SJSA1 (cell line): ENCODE measurements around a stretch of chr7.

- RAMPAGE, long total RNA, result no peak
Observed at GRCh38 chr7:28809032-28809633, 149.0 kb downstream of the TRIL start.

DNA sequence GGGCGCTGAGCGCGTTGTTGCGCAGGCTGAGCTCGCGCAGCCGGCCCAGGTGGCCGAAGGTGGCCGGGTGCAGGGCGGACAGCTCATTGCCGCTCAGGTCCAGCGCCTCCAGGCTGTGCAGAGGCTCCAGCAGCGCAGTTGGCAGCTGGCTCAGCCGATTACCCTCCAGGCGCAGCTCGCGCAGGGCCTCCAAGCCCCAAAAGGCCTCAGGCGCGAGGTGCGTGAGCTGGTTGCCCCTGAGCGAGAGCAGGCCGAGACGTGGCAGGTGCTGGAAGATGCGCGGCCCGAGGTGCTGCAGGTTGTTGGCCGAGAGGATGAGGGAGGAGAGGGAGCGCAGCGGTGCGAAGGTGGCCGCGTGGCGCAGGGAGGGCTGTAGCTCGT lies 1.1 kb downstream of the TRIL start:
- RAMPAGE, long total RNA, result no peak

DNA sequence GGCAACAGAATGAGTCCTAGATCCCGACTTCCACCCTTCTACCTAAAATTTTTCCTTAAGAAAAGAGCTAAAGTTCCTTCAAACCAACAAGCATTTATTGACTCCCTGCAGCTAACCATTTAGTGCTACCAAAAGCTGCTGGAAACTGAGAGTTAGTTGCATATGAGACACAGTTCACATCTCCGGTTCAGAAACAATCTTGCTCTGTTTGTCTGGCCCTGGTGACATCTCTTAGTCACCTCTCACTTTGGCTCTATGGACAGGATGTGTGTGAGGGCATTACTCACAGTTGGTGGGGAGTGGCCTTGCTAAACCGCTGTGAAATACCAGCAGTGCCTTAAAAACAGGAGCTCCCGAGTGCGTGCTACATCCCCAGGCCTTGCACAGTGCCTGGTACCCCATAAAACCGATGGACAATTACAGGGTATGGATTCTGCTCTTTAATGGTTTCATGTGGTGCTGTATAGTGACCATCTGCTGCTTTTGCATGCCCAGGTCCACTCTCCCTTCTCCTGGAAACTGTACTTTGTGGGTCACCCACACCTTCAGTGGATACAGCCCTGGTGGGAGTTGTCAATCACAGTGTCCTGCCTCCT lies 77.2 kb upstream of the TRIL start:
- RAMPAGE, long total RNA, result no peak

- RAMPAGE, long total RNA, result no peak
Observed at GRCh38 chr7:29147905-29148159, 1.5 kb upstream of the CPVL start.

GRCh38 chr7:29197379-29198391 lies 3.1 kb downstream of the CHN2 start:
- RAMPAGE, long total RNA, result no peak

GRCh38 chr7:29209330-29210479 lies 15.1 kb downstream of the CHN2 start:
- RAMPAGE, long total RNA, result no peak

- RAMPAGE, long total RNA, result no peak
Observed at GRCh38 chr7:29398262-29398654, 165.4 kb upstream of the PRR15 start.

DNA sequence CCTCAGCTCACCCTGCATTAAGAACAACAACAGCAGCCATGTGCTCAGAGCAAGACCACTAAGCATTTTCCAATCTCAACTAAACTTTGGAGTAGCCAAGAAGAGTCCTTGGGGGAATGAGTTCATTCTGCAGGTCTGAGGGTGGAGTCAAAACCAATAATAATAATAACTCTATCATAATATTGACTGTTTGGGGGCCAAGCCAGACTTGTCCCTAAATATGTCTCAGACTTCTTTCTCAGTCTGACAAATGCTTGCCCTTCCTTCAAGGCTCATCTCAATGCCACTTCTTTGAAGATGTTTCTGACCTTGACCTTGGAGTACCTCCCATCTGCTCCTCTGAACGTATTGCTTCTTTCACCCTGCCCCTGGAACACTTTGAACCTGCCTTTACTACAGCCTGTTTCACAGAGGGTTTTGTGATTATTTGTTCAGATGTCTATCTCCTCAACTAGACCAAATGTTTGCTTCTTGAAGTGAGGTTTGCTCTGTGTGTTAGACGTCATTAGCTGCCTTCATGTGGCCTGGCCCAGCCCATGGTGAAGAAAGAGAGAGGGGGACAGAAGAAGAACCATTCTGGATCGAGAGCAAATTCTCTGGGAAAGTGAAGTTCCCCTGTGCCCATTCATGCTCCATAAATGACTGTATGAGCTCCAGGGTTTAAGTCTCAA lies 107.6 kb upstream of the PRR15 start:
- RAMPAGE, long total RNA, result no peak

DNA sequence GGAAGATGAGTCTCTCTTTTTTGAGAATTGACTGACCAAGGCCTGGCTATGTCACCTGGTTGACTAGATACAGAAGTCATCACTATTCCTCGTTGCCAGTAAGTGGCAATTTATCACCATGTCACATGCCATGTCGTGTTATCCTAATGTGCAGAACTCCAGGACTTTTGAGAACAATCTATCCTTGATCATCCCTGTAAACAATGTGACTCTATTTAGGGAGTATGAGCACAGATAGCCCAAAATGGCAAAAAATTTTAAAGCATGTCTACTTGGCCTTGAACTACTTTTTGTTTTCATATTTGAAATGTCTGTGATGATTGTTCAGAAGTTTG lies 10.6 kb upstream of the WIPF3 start:
- RAMPAGE, long total RNA, result no peak

- RAMPAGE, long total RNA, result no peak
Observed at GRCh38 chr7:29842917-29843549, 36.7 kb downstream of the WIPF3 start.

DNA sequence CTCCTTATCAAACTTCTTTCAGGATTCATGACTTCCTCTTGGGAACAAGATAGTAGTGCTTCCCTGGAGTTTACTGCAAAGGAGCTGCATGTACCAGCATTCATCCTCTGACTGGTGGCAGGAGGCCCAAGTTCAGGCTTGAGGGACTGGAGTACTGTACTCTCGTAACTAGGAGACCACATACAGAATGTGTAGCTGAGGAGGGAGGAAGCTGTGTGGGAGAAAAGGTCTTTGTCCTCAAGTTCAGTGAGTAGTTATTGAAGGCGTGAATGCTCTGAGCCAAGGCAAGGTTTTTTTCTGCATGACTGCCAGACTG lies 12.9 kb downstream of the SCRN1 start:
- RAMPAGE, long total RNA, result no peak

DNA sequence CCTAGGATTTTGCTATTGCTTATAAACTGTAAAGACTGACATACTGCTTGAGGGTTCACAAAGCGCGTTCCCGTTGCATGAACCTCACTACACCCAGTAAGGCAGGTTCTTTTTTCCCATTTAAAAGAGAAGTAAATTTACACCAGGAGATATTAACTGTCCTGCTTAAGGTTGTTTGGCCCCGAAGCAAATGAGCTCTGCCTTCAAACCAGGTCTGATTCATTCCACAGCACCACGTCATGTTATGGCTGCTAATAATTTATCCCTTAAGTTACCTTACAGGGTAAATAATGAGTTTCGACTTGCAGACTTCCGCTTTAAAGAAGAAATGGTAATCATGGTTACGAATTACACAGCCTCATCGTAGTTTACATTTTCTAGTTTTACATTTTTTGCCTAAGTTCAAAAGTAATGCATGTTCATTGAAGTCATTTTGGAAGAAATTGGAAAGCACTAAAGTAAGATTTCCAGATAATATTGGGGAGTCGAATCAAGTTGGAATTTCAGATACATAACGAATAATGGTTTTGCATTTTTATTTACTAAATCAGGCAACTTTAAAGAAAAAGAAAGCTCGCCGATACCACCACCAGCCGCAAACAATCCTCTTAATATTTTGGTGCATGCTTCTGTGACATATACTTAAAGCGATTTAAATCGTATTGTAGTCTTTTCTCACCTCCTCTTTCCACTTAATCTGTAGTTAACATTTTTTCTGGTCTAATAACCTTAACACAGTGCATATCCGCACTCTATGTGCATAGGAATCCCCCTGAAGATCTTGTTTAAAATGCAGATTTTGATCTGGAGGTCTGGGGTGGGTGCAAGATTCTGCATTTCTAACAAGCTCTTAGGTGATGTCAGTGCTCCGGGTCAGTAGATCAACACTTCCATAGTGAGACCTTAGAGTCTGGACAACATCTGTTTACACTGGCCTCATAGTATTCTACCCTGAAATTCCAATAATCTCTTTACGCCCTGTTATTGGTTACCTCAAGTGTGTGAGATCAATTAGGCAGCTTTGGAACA lies 808 bp upstream of the PLEKHA8 start:
- RAMPAGE, long total RNA, result no peak

GRCh38 chr7:30029016-30029535 lies 864 bp downstream of the PLEKHA8 start:
- RAMPAGE, long total RNA, result no peak

GRCh38 chr7:30157629-30158269 lies 23.0 kb downstream of the MTURN start:
- RAMPAGE, long total RNA, result no peak

DNA sequence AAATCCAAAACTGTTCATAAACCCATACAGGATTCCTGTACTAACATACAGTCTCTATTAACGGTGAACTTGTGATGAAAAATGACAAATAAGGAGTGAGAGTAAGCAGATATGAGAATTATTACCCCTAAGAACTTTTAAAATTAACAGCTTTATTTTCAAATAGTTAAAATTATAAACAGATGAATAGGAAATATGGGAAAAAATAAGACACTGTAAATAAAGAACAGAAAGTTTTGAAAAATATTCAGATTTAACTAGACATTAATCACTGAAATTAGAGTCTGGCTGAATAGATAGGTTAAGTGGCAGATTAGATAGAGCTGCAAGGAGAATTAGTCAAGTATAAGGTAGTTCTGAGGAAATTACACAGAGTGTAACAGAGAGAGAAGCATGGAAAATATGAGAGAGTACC lies 46.8 kb downstream of the ZNRF2 start:
- RAMPAGE, long total RNA, result no peak

GRCh38 chr7:30365575-30366286 lies 81.3 kb downstream of the ZNRF2 start:
- RAMPAGE, long total RNA, result no peak

- RAMPAGE, long total RNA, result no peak
Observed at GRCh38 chr7:30470283-30470567, 8.4 kb downstream of the NOD1 start.

GRCh38 chr7:30550911-30551704 lies 43.6 kb upstream of the GARS1 start:
- RAMPAGE, long total RNA, result no peak

- RAMPAGE, long total RNA, result no peak
Observed at GRCh38 chr7:30615619-30616109, 21.0 kb downstream of the GARS1 start.

DNA sequence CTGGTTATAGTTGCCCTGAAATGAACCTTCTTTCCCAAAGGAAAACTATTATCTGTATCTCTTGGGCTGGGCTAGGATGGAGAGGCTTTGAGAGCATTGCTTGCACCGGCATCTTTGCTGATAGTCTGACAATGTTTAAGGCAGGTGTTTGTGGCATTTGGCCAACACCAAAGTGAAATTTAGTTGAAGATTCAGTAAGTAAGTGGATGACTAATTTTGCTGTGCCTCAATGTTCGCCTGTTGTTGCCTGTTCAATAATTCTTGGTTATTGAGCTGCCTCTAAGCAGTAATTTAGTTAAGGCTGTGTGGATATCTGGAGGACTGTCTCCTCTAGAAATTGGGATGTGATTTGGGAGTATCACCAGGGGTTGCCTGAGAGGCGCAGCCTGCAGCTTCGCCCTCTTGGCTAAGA lies 38.9 kb downstream of the CRHR2 start:
- RAMPAGE, long total RNA, result no peak